Endometrial microvascular endothelial cells (primary cell): ENCODE measurements around the gene KLHL29.

GRCh38 chr2:20241964-20242771, 17.2 kb upstream of the SDC1 start:
- RAMPAGE, long total RNA = no peak

GRCh38 chr2:20285394-20285929, 60.5 kb upstream of the SDC1 start:
- RAMPAGE, long total RNA = no peak

- RAMPAGE, long total RNA = no peak
Observed at GRCh38 chr2:20432750-20433252, 14.1 kb upstream of the RHOB start.

GRCh38 chr2:20443307-20443934, 3.5 kb upstream of the RHOB start:
- RAMPAGE, long total RNA = no peak

GRCh38 chr2:20525213-20525990, 78.5 kb downstream of the RHOB start:
- RAMPAGE, long total RNA = no peak

DNA sequence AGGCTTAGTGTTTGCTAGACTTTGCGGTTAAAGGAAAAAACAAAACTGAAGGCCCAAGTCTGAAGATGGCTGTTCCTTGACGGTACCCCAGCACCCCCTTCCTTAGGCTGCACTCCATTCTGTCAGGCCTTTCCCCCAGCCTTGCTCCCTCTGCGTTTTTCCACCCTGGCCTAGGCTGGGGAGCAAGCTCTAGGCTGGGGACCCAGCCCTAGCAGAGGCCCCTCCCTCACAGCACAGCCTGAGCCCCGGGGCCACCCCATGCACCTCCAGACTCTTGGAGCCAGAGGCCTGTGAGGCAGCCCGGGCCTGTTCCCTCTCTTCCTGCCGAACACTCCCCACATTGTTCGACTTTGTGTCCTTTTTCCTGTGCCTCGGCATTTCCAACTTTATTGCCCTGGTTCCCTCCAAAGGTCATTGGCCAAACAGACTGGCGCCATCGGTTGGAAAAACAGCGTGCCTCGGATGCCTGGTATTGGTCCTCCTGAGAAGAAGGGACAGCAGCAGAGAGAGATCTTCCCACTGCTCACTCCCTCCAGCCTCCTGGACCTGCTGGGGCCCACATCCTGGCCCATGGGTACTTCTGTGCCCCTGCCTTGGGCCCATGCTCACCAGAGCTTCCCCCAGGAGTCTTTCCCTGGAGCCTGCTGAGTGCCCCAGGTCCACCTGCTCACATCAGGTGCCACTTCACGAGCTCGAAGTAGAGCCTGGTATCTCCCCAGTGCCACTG, 79.6 kb downstream of the HS1BP3 start:
- RAMPAGE, long total RNA = no peak

GRCh38 chr2:20582504-20583000, 68.3 kb downstream of the HS1BP3 start:
- RAMPAGE, long total RNA = no peak

GRCh38 chr2:20619179-20619924, 31.5 kb downstream of the HS1BP3 start:
- RAMPAGE, long total RNA = no peak

DNA sequence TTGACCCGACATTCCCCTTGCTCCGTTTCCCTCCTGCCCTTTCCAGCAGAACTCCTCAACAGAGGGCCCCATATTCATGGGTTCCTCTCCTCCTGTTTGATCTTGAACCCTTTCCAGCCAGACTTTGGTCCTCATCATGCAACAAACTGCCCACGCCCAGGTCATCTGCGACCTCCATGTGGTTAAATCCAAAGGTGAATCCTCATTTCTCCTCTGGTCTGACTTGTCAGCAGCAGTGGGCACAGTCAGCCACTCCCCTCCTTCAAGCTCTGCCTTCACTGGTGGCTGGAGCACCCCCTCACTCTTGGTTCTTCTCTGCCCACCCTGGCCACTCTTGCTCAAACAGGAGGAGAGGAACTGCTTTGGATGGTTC, 2.7 kb downstream of the HS1BP3 start:
- RAMPAGE, long total RNA = no peak

GRCh38 chr2:20667875-20668248, 918 bp downstream of the GDF7 start:
- RAMPAGE, long total RNA = no peak

GRCh38 chr2:20992234-20992629, 51.6 kb downstream of the APOB start:
- RAMPAGE, long total RNA = no peak

DNA sequence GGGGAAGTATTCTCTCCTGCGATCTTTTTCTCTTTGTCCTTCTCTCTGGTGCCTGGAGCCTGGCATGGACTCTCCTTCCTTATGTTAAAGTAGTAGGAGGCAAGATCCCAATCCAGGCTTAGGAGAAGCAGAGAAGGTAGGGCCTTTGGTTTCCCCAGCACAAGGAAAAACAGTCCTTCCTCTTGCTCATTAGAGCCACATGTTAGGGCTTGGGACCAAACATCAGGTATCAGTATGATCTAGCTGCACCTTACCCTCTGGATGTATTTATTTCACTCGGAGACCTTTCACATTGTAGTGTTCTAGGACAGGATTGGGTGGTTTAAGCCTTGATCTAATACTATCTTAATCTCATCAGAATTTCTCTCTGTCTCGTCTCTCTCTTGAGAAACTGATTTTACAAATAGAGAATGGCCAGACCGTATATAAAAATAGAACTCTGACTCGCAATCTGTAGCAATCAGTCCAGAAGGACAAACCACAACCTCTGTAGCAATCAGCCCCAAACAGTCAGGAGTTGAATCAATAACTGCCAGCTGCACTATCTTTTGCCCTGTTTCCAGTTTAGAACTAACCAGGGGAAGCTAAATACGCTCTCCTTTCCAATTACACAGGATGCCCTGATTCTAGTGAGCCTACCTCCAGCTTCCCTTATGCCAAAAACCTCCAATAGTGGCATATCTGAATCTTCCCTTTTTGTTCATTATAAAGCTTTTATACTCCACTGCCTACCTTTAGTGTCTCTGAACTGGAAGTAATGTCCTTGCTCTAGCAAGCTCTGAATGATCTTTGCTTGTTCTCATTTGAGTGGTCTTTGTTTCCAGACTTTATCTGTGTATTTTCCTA, 207.2 kb downstream of the TDRD15 start:
- RAMPAGE, long total RNA = no peak

DNA sequence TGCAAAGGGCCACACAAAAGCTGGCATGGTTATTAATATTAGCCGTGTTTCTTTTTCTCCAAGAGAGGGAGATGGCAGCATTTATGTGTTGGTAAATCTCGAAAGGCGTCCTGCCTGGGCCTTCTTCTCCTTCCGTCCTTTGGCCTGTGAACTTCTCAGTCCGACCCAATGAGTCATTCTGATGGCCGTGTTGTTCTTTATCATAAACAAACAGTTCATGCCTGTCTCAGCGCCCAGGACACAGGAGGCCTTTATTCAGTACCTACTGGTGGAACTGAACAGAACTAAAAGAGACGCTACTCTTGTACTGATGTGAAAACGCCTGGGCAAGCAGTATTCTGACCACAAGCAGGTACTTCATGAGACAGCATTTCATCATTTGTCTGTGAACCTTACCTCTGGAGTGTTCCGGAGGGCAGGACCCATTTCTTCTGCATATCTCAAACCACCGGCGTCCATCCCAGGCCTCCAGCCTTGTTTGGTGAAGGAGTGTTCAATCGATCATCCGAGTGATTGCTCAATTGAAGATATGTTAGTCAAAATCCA, 25.0 kb upstream of the KLHL29 start:
- RAMPAGE, long total RNA = no peak

DNA sequence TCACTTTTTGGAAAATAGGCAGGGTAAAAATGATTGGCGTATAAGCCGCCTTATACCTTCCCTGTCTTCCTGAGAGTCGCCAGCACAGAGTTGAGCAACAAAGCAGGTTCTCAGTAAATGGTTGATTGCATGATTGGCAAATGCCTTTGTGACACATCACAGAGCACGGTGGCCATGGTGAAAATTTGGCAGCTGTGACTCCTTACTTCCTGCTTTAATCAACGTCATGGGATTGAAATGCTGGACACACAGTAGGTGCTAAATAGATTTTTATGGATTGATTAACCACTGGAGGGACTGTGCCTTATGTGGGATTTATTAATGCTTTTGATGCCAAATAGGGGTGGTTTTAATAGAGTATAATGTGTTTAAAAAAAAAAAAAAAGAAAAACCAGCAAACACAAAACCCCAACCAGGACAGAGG, 3.8 kb upstream of the KLHL29 start:
- RAMPAGE, long total RNA = no peak

- RAMPAGE, long total RNA = no peak
Observed at GRCh38 chr2:23384957-23385732, at the start of gene KLHL29. Gene KLHL29, plus strand, starts transcription at chr2:23385179.

DNA sequence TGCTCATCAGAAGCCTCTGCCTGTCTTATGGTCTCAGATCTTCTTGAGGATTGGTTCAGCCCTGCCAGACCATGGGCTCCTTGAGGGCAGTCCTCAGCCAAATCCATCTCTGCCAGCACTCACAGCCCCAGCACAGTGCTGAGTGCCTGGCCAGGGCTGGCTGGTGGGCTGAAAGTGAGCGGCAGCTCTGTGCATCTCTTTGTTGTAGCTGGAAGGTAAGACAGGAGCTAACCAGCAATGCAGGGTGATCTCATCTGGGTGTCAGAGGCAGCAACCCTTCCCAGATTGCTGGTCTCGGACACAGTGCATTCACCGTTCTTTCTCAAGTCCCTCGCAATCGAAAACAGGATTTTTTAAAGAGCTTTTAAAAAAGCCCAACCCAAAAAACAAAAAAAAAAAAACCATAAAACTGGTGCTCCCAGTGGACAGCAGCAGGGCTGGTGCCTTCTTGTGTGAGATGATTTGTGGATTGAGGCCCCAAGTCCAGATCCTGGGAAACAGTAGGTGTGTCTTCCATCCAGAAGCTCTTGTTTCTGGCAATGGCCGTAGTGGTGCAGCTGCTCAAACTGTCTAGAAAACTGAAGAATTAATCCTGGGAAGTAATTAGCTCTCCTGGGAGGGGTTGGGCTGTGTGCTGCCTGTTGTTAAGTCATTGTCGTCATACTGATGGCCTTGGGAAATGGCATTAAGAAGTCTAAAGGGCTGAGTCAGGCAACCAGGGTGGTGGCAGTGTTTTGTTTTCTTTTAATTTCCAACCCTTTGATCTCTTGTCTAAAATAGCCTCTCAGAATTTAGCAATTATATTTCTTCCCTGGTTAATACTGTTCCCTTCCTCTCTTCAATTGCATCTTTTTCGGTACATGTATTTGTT, 156.6 kb downstream of the KLHL29 start:
- RAMPAGE, long total RNA = no peak

DNA sequence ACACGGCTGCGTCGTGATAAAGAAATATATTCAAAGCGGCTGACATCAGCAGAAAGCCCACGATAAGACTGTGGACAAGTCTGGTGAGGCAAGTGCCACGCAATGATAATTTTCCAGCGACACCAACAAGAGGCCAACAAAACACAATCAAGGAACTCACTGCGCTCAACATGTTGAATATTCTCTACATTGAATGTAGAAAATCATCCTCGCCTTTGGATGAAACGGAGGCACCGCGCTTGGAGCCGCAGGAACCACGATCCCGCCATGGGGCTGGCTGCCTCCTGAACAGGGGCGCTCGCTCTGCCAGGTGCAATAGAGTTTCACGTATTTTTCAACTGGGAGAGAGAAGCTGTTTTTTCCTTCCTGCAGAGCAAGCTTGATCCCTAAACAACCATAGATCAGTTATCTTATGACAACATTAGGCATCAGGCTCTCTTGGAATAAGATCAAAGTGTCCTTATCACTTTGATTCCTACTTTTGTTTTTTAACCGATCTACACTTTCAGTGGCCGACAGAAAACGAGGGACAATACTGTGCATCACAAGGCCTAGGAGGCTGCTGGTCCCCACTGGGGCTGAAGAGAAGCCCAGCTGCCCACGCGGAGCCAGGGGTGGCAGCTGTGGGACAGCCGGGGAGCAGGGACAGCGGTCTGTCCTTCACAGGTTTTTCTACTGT, 220.2 kb downstream of the ATAD2B start:
- RAMPAGE, long total RNA = no peak

DNA sequence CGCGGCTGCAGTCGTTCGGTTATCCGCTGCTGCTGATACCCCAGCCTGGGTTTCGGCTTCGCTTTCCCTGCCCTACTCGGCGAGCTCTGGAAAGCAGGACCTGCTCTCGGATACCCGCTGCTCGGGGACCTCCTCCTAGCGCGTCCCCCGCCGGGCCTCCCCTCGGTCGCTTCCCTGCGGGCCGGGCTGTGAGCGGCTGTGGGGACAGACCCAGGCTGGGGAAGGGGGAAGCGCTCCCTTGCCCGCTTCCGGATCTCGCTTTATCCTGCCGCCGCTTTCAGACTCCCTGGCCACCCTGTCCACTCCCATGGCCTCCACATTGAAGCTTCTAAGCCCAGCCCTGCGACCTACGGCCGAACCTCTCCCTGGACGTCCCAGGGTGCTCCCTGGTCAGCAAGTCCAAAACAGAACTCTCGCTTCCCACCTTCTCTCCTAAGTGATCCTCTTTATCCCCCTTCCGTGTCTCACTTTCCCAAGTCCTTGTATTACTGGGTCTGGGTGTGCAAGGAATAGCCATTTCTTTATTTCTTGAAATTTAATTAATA, 701 bp downstream of the FKBP1B start:
- RAMPAGE, long total RNA = no peak

- RAMPAGE, long total RNA = start-site peak on the minus strand at chr2:24084333-24084446, 108 and 67 reads in 2 replicates
Observed at GRCh38 chr2:24083676-24084653, 669 bp downstream of the TP53I3 start.

- RAMPAGE, long total RNA = no peak
Observed at GRCh38 chr2:24123584-24124307, 477 bp downstream of the FAM228B start.